ENCODE measurements around the genes ERMP1, TPD52L3 and TYRP1.

GRCh38 chr9:5729870-5730609 lies 101.1 kb downstream of the RIC1 start:
- PRO-cap: no peak
- RAMPAGE, long total RNA, 4 experiments: no peak in any of the 4 experiments

GRCh38 chr9:5832732-5833321 lies at the start of gene ERMP1:
ERMP1 (minus strand) TSS chr9:5833117.
- PRO-cap: bidirectional peak, plus-strand start at chr9:5832825, minus-strand start at chr9:5832833; bidirectional peak, plus-strand start at chr9:5833215, minus-strand start at chr9:5833102
- RAMPAGE, long total RNA, 4 experiments: start-site peak on the minus strand in 2 of 4 experiments, at chr9:5832724-5833071 at its widest, 11 to 32 reads per replicate

- PRO-cap: no peak
- RAMPAGE, long total RNA, 4 experiments: no peak in any of the 4 experiments
These were observed 4.5 kb upstream of the MLANA start for GRCh38 chr9:5886286-5886589.

GRCh38 chr9:6182653-6183432 lies 32.8 kb upstream of the IL33 start:
- PRO-cap: no peak
- RAMPAGE, long total RNA, 4 experiments: no peak in any of the 4 experiments

- PRO-cap: no peak
- RAMPAGE, long total RNA, 4 experiments: no peak in any of the 4 experiments
These were observed at the start of gene TPD52L3 for GRCh38 chr9:6328012-6328595. TPD52L3 (plus strand) TSS chr9:6328375.

DNA sequence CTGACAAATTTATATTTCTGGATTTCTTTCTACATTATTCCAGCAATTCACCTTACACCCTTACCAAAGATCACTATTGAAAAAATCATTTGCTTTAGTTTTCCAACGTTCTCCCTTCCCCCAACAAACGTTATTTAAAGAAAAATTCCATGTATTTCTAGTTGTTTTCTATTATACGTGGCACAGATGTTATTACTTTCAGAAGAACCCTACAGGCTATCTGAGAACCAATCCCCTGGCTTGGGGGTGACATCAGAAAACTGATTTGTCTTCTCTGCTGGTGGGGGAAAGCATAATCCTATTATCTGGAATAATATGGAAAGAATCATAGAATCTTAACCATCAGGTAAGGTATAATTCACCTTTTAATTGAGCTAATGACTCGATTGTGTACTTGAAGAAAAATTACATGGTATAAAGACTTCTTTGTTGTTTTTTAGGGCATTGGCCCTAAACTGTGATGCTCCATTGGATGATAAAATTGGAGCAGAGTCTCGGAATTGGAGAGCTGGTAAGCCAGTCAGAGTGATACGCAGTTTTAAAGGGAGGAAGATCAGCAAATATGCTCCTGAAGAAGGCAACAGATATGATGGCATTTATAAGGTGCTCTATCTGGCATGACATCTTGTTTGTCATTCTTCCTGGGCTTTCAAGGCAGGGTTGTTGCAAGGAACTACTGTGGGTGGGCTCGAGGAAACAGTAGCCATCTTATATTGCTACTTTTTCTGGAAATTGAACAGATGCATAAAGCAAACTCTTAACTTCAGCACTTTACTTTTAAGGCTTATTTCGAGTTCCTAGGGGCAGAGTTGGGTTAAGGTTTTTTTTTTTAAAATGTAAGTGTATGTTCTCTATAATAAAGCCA lies 84.0 kb downstream of the UHRF2 start:
- PRO-cap: no peak
- RAMPAGE, long total RNA, 4 experiments: start-site peak on the plus strand in 2 of 4 experiments, centred at positions 331 to 556 of the sequence, 5 to 20 reads per replicate

DNA sequence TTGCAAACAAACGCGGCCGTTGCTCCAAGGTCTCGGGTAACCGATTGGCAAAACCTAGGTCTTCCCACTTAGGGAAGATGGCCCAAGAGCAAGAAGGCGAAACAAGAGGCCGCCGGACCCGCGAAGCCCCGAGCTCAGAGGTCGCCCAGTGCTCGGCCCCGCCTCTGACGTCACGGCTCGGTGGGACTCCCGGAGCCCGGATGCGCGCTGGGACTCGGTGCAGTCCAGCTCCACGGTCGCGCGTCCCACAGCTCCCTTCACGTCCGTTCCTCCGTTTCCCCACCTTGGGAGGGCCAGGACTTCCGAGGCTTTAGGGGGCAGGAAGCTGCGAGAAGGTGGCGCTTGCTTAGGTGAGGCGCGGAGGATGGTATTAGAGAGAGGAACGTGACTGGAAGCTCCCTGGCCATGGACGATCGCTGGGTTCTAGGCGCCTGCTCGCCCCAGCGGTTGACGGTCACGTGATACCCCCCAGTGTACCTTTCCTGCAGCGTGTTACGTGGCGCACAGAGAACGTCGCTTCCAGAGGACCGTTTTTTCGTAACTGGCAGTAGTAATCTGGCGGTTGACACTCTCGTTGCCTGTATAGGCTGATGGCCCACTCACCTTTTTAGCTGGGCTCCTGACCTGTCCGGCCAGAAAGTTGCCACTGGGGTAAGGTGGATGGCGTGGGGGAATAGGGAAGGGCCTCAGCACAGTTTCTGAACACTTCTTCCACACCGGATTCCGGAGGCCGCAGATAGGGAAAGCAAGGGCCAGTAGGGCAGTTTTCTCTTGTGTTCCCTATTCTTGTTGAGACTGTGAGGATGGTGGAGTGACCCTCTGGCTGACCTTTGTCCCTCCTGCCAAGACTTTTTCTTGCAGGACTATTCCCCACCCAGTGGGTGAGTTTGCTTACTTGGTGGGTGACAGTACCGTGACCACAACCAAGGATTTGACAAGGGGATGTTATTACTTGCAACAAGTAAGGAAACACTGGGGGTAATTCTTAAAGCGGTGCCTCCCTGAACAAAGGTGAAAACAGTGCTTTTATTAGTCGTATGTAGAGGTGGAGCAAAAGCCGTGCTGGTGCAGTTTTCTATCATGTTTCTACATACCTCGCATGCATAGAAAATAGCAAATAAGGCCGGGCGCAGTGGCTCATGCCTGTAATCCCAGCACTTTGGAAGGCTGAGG lies 41.4 kb upstream of the KDM4C start:
- PRO-cap: bidirectional peak, plus-strand start at position 217 of the sequence, minus-strand start at position 126 of the sequence; bidirectional peak, plus-strand start at position 547 of the sequence, minus-strand start at position 415 of the sequence
- RAMPAGE, long total RNA, 4 experiments: start-site peak on the plus strand in 1 of 4 experiments, centred at position 392 of the sequence, 17 reads per replicate

- PRO-cap: no peak
- RAMPAGE, long total RNA, 4 experiments: no peak in any of the 4 experiments
These were observed 7.5 kb upstream of the KDM4C start for GRCh38 chr9:6750268-6750601.

- PRO-cap: no peak
- RAMPAGE, long total RNA, 4 experiments: no peak in any of the 4 experiments
These were observed 389.4 kb downstream of the KDM4C start for GRCh38 chr9:7147168-7147525.

DNA sequence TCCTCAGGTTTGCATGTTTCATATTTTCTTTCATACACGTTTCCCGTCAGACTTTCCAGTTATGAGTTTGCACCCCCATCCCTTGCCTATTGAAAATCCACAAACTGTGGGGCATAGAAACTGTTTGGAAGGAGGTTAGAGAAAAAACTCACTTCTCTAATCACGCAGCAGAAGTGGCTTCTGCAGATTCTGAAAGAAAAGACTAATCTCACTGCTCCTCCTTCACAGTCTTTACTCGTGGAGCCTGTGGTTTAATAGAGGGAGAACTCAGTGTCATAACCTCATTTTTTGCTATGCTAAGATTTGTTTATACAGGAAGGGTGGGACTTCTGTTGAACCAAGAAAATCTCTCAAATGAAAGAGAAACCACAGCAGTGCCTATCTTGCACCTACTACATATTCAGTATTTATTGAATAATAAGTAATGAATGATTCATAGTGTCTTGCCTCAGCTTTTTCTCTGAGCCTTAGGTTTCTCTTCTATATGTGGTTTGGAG lies 136.0 kb upstream of the DMAC1 start:
- PRO-cap: no peak
- RAMPAGE, long total RNA, 4 experiments: no peak in any of the 4 experiments

DNA sequence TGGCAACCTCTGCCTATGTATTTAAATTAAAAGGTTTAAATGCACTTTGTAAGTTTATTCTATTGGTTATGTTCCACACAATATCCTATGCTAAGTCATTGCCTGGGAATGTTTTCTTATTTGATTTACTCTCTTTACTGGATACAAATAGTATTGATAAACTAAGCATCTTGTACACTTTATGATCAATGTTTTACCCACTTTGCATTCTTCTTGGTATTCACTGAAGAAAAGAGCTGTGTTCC lies 792.2 kb upstream of the TYRP1 start:
- PRO-cap: unidirectional peak, plus-strand start at position 94 of the sequence
- RAMPAGE, long total RNA, 4 experiments: no peak in any of the 4 experiments

GRCh38 chr9:12262214-12262692 lies 430.9 kb upstream of the TYRP1 start:
- PRO-cap: no peak
- RAMPAGE, long total RNA, 4 experiments: no peak in any of the 4 experiments

DNA sequence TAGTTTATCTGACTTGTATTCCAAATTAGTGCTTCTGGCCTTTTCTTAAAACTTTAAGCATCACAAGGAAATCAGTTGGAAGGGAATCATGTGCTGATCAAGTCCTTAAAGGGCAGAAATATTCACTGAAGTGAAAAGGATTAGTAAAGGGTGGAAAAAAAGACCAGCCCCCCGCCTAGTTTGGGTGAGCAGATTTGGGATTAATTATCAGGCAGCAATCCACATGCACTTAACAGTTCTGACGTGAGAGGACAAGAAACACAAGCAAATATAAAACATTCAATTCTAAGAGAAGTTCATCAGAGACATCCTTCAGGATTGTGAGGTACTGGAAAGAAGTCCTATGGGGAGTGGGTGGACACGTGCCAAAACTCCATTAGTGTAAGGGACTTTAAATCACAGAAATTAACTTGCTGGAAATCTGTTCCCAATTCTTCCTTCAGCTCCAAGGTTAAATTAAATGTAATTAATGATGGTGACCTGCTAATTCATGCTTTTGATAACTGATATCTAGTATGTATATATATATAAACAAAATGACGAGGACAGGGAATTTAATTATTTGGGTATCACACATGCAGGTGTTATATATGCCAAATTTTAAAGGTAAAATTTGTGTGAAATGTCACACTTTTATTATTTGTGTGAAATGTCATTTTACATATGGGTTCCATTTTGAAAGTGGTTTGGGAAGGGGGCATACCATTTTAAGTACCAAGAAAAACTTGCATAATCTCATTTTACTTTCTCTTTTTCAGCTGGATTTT lies at the start of gene TYRP1:
TYRP1 (plus strand) TSS at position 232 of the 767 bp plus-strand sequence.
- PRO-cap: no peak
- RAMPAGE, long total RNA, 4 experiments: no peak in any of the 4 experiments

- PRO-cap: no peak
- RAMPAGE, long total RNA, 4 experiments: no peak in any of the 4 experiments
These were observed 15.0 kb upstream of the LURAP1L start for GRCh38 chr9:12759635-12760306.

GRCh38 chr9:12814244-12814946 lies 39.6 kb downstream of the LURAP1L start:
- PRO-cap: bidirectional peak, plus-strand start at chr9:12814725, minus-strand start at chr9:12814549
- RAMPAGE, long total RNA, 4 experiments: no peak in any of the 4 experiments

DNA sequence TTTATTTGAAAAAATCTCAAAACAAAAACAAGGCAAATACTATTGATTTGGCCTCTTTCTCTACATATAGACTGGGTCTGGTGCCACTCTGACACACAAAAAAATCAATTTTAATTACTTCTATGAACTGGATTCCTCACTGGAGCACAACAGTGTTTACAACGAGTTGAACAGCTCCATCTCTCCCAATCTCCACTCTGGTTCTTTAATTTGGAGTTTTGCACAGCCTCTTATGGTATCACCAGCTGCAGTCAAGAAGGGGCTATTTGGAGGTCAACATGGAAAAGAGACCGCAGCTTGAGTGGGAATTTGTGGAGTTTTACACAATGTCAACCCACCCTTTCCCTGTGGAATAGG lies 107.4 kb downstream of the LURAP1L start:
- PRO-cap: no peak
- RAMPAGE, long total RNA, 4 experiments: no peak in any of the 4 experiments

- PRO-cap: no peak
- RAMPAGE, long total RNA, 4 experiments: no peak in any of the 4 experiments
These were observed 176.8 kb downstream of the MPDZ start for GRCh38 chr9:13102551-13103264.

GRCh38 chr9:13168172-13168804 lies 111.2 kb downstream of the MPDZ start:
- PRO-cap: no peak
- RAMPAGE, long total RNA, 4 experiments: no peak in any of the 4 experiments

DNA sequence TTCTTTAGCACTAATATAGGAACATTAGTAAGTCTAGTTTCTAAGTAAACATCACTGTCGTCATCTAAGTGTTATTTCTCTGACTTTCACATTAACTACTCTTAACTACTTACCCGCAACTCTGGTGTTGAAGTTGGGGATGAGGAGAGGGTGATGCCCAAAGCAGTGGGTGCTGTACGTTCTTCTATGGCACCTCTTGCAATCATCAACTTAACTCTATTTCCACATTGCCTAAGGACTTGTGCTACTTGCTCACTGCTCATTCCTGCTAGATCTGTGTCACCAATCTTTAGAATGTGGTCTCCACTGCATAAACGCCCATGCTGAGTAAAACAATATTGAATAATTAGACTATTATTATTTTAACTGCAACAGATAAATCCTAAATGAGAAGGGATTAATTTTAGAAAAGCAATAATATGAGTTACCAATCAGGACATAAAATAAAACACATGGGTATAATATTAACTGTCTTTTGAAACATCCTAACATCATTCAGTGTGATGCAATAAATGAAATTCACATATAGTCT lies 60.0 kb downstream of the MPDZ start:
- PRO-cap: no peak
- RAMPAGE, long total RNA, 4 experiments: start-site peak on the minus strand in 1 of 4 experiments, centred at position 218 of the sequence, 11 reads per replicate

GRCh38 chr9:13274886-13275585 lies 4.5 kb downstream of the MPDZ start:
- PRO-cap: no peak
- RAMPAGE, long total RNA, 4 experiments: no peak in any of the 4 experiments

All from transverse colon (tissue), 4 donors.